ENCODE results near the gene P2RX1.

GRCh38 chr17:3916281-3916966, at the start of gene P2RX1:
P2RX1 (minus strand) TSS chr17:3916465.
- PRO-cap, 2 experiments = peak in 2 of 2 experiments; most common plus-strand start chr17:3916625 (in 1); most common minus-strand start chr17:3916465 (in 1)

GRCh38 chr17:3928966-3929692, 12.9 kb upstream of the P2RX1 start:
- PRO-cap, 2 experiments = no peak in any of the 2 experiments

GRCh38 chr17:3943253-3944062, 20.8 kb downstream of the ATP2A3 start:
- PRO-cap, 2 experiments = no peak in any of the 2 experiments

DNA sequence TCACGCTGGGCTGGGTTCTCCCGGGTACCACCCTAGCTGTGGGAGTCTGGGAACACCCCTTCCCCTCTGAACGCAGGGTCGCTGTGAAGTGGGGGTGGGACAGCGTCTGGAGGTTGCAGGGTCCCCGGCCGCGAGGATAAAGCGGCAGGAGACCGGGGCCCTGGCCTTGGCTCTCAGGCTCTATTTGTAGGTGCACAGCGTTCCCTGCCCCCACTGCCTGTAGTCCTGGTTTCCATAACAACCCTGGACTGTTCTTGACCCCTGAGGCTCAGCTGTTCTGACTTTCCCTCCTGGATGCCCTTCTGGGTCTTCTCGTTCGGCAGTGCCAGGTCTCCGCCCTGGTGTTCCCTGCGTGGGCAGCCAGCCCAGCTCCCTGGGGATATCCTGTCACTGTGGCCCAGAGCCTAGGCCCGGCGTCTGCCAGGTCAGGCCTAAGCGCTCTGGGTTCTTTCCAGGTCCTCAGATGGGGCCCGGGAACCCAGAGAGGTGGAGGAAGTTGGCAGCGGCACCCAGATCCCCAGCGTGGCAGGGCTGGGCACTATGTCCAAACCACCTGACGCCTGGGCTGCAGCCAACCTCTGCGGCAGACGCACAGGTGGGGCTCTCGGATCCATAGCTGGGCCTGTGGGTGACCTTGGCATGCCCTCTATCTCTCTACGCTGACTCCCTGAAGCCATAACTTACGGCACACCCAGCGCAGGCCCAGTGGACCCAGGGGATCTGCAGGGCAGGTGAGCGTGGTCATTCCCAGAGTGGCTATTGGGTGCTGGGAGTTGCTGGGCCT, 12.4 kb upstream of the ATP2A3 start:
- PRO-cap, 2 experiments = no peak in any of the 2 experiments

DNA sequence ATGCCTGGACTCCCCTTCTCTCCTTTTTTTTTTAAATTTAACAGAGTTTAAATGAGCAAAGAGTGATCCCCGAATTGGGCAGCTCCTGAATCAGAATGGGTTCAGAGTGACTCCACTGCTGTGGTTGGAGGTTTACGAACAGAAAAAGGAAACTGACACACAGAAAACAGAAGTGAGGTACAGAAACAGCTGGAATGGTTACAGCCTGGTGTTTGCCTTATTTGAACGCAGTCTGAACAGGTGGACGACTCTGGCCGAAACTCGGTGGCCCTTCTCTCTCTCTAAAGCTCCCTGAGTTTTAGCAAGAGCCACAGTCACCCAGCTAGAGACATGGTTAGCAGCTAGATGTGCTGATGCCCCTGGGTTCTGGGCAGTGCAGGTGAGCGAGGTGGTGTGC, 54.2 kb upstream of the ATP2A3 start:
- PRO-cap, 2 experiments = no peak in any of the 2 experiments

- PRO-cap, 2 experiments = no peak in any of the 2 experiments
These were observed 51.9 kb downstream of the ZZEF1 start for GRCh38 chr17:4090894-4091285.

DNA sequence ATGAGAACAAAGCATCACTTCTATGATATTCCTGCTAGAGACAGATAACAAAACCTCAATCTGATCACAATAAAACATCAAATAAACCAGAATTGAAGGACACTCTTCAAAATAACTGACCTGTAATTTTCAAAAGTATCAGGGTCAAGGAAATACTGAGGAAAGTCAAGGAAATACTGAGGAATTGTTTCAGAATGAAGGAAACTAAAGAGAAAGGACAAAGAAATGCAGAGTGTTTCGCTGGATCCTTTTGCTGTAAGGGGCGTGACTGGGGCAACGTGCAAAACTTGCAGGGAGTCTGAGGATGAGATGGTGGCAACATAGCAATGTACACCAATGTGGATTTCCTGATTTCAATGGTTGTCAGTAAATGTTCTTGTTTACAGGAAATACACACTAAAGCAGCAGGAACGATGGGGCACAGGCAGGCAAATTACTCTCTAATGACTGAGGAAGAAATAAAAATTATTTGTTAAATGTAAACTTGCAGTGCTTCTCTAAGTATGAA, 34.5 kb downstream of the ZZEF1 start:
- PRO-cap, 2 experiments = no peak in any of the 2 experiments

GRCh38 chr17:4134350-4135290, 8.2 kb downstream of the ZZEF1 start:
- PRO-cap, 2 experiments = no peak in any of the 2 experiments

DNA sequence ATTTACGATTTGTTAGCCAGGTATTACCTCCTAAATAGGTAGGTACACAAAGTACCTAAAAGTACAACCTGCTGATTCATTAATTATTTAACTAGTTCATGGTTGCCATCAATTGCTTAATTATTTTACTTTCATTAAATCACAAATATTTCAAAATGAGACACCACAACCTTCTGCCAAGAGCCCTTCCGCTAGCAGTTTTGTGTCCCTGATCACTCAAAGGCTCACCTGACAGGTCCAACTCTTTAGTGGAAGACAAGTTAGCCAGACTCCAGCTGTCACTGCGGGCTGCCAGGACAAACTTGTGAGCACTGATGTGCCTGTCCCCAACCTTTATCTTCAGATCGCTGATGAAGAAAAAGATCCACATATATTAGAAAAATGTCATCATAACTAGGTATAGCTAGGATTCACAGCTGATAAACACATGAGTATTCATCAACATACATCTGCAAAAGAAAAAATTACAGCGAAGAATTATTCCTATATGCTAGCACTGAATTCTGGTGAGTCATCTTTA, 28.2 kb downstream of the ANKFY1 start:
- PRO-cap, 2 experiments = no peak in any of the 2 experiments

DNA sequence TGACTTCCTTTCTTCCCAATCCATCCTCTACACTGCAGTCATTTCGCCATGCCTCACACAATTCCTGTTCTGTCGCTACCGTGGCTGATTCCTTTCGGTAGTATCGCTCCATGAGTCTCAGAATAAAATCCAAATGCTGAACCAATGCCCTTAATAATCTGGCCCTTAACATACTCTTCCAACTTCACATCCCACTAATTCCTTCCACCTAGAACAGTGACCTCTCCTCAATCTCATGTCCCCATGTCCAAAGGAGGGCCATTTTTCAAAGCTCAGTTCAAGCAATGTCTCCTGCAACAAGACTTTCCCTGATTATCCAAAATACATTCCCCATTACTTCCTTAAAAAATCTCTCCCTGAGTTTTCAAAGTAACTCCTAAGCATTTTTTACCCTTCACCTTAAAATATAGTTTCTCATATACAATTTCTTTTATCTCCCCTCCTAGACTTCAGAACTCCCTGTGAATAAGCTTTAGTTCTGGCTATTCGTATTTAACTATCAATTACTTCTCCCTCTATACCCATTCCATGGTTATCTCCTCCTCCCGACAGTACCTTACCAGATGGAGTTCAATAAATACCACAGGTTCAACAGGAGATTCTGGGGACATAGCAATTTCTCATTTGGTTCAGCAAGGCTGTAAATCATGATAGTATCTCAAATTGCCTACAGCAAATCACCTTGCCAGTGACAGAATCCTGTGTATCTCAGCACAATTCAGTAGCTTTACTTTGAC, 6.3 kb downstream of the ANKFY1 start:
- PRO-cap, 2 experiments = no peak in any of the 2 experiments

DNA sequence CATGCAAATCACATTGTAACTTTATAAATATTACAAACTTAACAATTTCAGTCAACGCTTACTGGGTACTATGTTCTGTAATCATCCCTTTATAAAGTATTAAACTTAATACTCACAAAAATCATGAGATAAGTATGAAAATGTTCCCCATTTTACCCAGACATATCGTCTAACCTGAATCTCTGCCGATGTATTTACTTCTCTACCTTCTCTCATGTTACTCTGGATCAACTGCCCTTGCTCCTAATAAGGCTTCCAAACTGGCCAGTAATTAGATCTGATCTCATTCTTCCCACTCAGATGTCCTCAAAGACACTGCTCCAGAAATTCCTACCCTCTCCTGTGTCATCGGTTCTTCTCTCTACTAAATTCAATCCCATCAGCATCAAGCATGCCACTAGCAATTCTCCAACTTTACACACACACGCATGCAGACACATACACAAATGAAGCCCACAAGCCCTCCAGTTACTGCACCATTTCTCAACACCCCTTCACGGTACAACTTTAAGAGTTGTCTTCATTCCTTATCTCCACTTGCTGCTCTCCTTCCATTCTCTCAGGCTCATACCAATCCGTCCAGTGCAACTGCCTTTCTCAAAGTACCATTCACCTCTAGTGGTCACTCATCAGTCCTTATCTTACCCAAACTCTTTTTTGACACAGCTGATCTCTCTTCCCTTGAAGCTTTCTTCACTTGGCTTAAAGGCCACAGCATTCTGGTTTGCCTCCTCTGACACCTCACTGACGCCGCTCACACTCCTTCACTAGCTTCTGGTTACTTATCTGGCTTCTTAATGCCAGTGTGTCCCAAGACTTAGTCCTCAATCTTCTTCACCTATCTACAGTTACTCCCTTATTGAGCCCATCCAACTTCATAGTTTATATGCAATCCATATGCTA, 25.1 kb downstream of the UBE2G1 start:
- PRO-cap, 2 experiments = no peak in any of the 2 experiments

- PRO-cap, 2 experiments = no peak in any of the 2 experiments
These were observed 23.8 kb downstream of the UBE2G1 start for GRCh38 chr17:4342539-4343268.

- PRO-cap, 2 experiments = peak in 2 of 2 experiments; most common plus-strand start chr17:4366790 (in 1)
These were observed 186 bp upstream of the UBE2G1 start for GRCh38 chr17:4366731-4366990.

DNA sequence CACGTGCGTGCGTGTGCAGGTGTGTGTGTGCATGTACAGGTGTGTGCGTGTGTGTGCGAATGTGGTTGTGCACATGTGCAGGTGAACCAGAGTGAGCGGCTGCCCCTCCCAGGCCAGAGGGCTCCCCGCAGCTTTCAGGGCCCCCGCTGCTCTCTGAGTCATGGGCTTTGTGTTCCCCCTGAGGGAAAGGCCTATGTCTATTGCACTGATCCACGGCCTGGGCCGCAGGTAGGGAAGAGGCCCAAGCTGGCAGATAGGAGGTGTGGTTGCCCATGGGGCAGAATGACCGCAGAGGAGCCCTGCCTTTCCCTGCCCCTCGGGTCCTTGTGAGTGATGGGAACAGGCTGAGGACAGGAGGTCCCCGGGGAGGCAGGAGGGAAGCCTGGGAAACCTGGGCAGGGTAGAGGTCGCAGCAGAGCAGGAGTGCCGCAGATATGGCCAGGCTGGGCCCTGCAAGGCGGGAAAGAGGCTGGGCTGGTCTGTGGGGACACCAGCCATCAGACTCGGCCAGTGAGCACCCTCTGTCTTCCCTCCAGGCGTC, 14.1 kb downstream of the SPNS2 start:
- PRO-cap, 2 experiments = no peak in any of the 2 experiments

GRCh38 chr17:4540176-4541062, 14.8 kb downstream of the MYBBP1A start:
- PRO-cap, 2 experiments = no peak in any of the 2 experiments

DNA sequence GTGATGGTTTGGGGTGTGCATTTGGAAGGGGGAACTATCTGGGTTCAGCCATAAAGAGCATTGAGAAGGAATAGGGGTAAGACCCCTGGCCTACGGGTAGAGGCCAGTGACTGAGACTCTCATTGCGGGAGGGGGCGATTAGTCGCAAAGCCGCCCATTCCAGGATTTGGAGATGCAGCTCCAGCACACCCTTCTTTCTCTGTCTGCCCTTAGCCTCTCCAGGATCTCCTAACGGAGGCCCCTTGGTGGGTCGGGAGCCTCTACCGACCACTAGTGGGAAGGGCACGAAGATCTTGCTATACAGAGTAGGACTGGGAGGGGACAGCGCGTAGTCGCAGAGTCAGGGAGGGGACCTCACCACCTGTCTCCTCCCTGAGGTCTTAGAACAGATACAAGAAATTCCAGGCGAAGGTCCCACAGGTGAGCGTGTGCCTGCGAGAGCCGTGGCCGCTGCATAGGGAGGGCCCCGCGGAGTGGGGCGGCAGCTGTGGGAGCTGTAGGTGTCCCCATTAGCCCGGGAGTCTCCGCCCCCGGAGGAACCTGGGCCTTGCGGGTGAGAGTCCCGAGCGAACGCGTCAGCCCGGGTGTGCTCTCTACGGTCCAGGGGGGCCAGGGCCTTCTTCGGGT, 537 bp upstream of the SMTNL2 start:
- PRO-cap, 2 experiments = peak in 1 of 2 experiments; most common plus-strand start position 303 of the sequence (in 1)

DNA sequence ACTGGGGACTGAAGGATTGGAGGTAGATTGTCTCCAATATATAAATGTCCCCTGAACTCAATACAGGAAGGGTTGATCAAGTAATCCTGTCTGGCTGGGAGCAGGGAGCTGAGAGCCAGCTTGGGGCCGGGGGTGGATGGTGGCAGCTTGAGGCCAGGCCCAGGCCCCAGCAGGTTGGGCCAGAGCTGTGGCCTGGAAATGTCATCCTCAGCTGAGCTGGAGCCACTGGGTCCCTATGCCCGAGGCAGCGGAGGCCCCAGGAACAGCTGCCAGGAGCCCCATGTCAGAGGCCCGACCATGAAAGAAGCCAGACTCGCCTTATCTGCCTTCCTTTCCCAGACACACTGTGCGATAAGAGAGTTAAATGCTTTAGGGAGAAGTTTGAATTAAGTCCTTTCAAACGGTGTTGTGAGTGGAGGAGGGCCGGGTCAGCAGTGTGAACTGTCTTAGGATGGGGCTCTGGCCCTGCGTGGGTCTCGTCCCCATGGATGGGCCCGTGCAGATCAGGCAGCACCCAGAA, 3.5 kb downstream of the SMTNL2 start:
- PRO-cap, 2 experiments = no peak in any of the 2 experiments

DNA sequence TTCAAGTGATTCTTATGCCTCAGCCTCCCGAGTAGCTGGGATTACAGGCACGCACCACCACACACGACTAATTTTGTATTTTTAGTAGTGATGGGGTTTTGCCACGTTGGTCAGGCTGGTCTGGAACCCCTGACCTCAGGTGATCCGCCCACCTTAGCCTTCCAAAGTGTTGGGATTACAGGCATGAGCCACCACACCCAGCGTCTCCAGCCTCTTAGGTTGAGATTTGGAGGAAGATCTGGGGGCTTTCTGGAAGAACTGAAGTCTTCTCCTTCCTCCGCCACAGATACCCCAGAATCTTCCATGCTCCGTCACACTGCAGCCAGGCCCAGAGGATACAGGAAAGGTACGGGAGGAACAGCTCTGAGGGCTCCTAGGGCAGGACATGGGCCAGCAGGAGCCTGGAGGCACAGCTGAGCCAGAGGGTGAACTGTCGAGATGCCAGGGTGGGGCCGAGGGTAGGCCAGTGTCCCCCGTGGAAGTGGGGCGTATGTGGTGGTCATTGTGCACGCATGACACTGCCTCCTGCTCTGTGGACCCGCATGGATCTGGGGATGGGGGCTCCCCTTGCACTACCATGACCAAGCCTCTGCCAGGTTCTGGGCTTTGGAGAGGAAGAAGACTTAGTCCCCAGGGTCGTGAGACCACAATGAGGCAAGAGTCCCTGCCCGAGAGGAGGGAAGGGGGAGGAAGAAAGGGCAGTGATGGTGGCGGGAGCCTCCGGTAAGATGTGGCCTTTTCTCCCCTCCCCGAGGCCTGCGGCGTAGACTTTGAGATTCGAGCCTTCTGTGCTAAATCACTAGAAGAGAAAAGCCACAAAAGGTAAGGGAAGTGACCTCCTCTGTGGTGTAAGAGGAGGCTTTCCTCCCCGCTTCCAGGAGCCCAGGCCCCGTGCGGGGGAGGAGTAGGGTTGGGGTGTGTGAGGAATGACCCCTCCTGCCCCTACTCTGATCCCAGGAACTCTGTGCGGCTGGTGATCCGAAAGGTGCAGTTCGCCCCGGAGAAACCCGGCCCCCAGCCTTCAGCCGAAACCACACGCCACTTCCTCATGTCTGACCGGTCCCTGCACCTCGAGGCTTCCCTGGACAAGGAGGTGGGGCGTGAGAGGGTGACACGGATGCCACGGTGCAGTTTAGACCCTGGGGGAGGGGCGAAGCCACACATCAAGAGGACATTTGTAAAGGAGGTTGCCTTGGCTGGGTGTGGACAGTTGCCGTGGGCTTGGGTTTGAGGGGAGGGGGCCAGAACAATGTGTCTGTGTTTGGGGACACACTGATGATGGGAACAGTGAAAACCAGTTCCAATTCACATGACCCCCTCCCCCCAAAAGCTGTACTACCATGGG, 7.0 kb downstream of the ARRB2 start:
- PRO-cap, 2 experiments = no peak in any of the 2 experiments

DNA sequence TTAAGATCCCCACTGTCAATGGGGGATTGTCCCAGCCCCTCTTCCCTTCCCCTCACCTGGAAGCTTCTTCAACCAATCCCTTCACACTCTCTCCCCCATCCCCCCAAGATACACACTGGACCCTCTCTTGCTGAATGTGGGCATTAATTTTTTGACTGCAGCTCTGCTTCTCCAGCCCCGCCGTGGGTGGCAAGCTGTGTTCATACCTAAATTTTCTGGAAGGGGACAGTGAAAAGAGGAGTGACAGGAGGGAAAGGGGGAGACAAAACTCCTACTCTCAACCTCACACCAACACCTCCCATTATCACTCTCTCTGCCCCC, 10.2 kb upstream of the MED11 start:
- PRO-cap, 2 experiments = no peak in any of the 2 experiments

DNA sequence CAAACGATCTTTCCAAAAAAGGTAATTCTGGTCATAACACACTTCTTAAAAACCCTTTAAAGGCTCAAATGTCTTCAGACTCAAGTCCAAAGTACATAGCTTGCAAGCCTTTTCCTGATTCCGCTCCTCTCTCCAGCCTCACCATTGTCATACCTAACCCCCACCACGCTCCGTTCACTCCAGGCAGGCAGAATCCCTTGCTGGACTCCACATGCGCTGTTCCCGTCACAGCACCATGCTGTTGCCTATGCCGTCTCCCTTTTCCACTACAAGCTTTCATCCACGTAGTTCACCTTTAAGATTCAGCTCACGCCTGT, 664 bp upstream of the MED11 start:
- PRO-cap, 2 experiments = no peak in any of the 2 experiments